Metastatic Breast Carcinoma in the Brain (tissue), 10 donors: ENCODE data around the gene LCMT1.

GRCh38 chr16:24789878-24790775 is 55.6 kb upstream of the SLC5A11 start:
- PRO-cap, 10 experiments: no peak in any of the 10 experiments

DNA sequence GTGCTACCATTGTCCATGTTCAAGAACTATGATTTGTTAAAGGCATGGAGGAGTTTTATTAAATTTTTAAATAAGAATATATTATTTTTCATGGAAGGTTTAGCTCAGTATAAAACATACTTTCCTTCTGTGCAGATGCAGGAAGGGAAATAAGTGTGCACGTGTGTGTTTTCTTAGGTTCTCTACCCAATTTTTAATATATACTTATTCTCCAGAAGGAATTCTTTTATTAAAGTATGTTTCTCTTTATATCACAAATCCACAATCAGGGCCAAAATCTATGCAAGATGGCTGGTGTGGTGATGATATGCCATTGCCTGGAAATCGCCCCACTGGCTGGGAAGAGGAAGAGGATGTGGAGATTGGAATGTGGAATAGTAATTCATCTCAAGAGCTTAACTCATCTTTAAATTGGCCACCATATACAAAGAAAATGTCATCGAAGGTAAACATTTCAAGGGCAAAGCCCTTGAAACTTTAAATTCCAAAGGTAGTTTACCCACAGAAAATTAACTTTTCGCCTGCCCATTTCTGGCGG is 51.4 kb upstream of the SLC5A11 start:
- PRO-cap, 10 experiments: no peak in any of the 10 experiments

DNA sequence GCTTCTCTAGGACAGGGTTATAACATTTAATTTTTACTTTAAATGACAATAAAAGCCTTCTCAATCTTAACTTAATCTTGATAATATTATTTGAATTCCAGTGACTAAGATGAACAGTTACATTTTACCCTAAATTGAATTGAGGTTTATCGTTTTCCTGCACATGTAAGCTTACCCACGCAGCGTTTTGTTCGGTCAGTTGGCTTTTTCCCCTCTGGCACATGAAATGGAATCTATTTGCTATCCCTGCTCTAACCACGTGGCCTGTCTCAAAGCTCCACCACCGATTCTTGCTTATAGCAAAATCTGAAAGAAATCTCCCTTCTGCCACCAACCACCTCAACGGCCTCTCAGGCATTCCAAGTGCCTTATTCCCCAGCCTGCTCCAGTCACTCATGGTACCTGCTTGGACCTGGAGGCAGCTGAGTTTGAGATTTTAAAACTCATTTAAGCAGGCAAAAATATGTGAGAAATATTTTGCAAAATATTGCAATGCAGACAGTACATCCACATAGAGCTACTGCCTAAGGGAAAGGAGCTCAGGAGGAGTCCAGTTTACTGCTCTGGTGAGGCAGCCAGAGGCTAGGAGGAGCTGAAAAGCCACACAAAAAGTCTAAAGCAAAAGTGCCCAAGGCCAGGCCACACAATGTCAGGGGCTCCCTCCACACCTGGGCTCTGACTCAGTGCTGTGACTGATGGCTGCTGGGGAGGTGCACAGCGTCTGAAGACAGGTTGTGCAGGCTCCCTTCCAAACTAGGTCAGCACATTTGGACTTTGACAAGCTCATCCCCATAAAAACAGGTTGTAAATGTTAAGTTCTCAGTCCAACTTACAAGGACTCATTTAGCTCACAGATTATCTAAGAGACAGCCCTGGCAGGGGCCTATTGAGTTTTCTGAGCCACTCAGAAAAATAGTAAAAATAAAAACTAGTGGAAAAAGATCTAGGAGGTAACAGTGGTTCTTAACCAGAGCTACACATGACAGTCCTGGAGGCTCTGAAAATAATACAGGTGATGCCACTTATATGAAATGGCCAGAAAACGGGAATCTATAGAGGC is 26.3 kb downstream of the ARHGAP17 start:
- PRO-cap, 10 experiments: peak in 2 of 10 experiments; most common minus-strand start position 216 of the sequence (in 2)

DNA sequence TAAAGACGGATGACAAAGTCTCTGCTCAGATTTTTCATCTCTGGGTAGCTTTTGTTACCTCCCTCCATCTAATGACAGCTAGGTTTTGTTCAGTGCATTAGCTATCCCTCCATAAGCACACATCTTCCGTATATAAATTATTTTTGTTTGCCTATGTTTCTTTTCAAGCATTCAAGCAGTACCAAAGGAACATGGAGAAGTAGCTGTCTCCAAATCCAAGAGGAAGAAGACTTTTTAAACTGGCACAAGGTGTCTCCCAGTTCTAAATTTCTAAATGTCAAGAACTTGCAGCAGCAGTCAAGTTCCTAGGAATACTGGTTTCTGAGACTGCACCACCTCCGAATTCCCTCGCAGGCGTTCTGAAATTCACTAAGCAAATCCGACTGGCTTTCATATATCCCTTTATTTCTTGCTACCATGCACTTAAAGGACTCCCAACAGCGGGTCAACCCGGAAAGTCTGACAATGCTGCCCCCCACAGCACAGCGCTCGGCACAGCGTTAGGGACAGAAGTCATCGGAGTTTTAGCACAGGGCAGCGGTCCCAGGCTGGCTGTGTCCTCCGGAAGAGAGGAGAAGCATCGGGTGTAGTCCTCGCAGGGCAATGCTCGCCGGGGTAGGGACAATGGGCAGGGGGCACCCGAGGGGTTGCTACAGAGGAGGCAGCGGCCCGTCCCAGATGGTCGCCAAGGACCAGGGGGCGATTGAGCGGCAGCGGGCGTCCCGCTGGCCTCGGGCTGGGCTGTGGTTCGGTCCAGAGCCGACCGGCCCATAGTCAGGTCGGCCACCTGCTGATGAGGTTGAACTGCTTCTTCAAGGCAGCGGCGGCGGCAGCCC is 5.1 kb upstream of the LCMT1 start:
- PRO-cap, 10 experiments: peak in 7 of 10 experiments; most common plus-strand start position 509 of the sequence (in 7)

- PRO-cap, 10 experiments: peak in 9 of 10 experiments; most common plus-strand start chr16:25111753 (in 9)
Measured at GRCh38 chr16:25111677-25112317, at the start of gene LCMT1. LCMT1 (plus strand) TSS chr16:25111742.

GRCh38 chr16:27169480-27170154 is 33.7 kb upstream of the KDM8 start:
- PRO-cap, 10 experiments: no peak in any of the 10 experiments

DNA sequence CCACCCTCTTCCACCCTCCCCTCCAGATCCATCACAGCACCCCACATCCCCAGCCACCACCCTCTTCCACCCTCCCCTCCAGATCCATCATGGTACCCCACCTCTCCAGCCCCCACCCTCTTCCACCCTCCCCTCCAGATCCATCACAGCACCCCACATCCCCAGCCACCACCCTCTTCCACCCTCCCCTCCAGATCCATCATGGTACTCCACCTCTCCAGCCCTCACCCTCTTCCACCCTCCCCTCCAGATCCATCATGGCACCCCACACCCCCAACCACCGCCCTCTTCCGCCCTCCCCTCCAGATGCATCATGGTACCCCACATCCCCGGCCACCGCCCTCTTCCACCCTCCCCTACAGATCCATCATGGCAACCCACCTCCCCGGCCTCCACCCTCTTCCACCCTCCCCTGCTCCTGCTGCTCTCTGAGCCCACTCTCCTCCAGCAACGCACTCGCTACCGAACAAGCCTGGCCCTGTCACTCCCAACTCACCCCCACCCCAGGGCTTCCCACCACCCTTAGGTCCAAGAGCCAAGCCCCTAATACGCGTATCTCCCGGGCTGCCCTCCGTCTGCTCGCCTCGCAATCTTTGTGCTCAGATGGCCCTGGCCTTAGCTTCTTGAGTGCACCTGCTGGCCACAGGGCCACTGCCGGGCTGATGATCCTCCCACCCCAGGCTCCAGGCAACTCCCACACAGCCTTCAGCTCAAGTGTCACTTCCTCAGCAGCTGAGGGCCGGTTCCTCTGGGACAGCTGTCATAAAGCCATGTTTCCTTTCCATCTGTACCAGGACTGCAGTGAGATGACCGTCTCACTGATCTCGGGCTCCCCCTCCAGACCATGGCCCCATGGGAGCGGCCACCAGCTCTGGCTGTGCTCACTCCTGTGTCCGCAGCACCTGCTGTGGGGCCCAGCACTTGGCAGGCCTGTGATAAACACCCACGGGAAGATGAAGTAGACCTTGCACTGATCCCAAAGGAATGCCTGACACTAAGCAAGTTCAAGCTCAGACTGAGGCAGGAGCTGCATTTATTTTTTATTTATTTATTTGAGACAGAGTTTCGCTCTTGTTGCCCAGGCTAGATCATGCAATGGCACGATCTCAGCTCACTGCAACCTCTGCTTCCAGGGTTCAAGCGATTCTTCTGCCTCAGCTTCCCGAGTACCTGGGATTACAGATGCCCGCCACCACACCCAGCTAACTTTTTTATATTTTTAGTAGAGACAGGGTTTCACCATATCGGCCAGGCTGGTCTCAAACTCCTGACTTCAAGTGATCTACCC is 25.7 kb downstream of the KDM8 start:
- PRO-cap, 10 experiments: peak in 2 of 10 experiments; most common plus-strand start position 790 of the sequence (in 1)

GRCh38 chr16:27230433-27231354 is 27.4 kb downstream of the KDM8 start:
- PRO-cap, 10 experiments: peak in 4 of 10 experiments; most common plus-strand start chr16:27230975 (in 1); most common minus-strand start chr16:27230859 (in 2)

- PRO-cap, 10 experiments: no peak in any of the 10 experiments
Measured at GRCh38 chr16:27245121-27245664, 23.4 kb downstream of the NSMCE1 start.

- PRO-cap, 10 experiments: peak in 1 of 10 experiments; most common plus-strand start chr16:27364019 (in 1)
Measured at GRCh38 chr16:27363706-27364320, 38.2 kb upstream of the IL21R start.

DNA sequence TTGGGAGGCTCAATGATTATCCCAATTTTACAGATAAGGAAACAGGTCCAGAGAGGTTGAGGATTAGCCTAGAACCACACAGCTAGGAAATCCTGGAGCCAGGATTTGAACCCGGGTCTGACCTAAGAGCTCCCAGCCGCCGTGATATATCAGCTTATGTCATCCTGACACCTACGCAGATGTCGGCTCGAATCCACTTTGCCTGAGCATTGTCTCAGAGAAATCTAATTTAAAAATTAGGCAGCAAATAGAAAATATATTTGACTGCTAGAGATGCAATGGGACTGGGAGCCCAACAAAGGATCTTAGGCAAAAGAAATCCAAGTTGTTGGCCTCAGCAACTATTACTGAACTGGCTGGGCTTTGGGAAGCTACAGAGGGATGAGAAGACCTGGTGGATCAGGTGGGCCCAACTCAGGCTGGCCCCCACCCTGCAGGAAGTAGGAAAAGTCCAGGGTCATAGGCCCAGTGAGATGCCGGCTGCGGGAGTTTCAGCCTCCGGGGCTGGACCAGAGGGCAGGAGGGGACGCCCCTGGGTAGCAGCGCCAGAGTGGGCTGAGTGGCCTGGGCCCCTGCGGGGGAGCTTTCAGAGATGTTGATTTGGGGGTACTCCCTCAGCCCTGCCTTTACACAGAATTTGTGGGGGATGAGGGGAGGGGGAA is 35.1 kb upstream of the IL21R start:
- PRO-cap, 10 experiments: no peak in any of the 10 experiments

- PRO-cap, 10 experiments: no peak in any of the 10 experiments
Measured at GRCh38 chr16:27367413-27368406, 34.3 kb upstream of the IL21R start.

DNA sequence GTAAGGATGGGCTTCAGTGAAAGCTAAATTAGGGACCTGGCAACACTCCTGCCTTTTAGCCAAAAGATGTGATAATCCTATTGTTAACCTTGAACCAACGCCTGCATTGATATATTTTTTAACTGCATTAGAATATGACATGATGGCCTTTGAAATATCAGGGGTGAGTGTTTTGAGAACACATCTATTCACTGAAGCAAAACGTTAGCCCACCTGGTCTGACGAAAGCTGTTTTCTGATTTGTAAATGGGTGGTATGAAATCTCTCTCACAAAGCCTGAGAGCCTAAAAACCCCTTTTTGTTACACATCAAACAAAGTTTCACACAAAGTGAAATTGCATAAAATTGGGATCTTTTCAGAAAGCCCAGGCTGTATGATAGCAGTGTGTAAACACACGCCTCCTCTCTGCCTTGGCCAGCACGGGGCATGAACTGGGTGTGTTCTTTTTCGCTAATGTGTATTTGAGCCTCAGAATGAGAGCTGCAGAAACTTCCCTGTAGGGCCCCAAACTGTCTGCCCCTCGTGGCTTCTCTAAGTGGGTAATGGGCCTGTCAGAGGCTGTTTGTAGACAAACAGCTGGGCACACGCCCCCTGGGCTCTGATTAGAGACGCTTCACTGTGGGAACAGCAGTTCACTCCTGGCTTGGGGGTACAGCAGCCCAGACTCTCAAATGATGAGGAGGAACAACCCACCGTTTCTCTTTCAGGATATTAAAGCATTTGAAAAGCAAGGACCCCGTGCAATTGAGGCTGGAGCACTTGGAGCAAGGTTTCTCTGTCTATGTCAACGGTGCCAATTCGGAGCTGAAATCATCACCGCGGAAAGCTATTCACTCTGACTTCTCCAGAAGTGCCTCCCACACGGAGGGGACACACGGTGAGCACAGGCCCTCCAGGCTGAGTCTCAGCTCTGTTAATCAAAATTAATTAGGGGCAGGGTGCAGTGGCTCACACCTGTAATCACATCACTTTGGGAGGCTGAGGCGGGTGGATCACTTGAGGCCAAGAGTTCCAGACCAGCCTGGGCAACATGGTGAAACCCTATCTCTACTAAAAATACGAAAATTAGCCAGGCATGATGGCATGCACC is 78.4 kb downstream of the KATNIP start:
- PRO-cap, 10 experiments: no peak in any of the 10 experiments

GRCh38 chr16:28293663-28294157 is 1.4 kb downstream of the SBK1 start:
- PRO-cap, 10 experiments: peak in 2 of 10 experiments; most common minus-strand start chr16:28293870 (in 2)

- PRO-cap, 10 experiments: peak in 1 of 10 experiments; most common plus-strand start chr16:28534808 (in 1); most common minus-strand start chr16:28534588 (in 1)
Measured at GRCh38 chr16:28534215-28535272, 4.2 kb downstream of the NUPR1 start.

DNA sequence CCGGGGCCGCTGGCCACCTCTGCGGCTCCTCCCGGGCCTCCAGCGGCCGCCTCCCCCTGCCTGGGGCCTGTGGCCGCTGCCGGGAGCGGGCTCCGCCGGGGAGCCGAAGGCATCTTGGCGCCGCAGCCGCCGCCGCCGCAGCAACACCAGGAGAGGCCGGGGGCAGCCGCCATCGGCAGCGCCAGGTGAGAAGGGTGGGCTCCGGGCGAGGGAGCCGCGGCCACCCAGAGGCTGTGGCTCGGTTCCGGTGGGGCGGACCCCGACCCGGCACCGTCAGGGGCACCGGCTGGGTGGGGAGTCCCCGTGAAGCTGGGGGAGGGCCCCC is 537 bp downstream of the ATXN2L start:
- PRO-cap, 10 experiments: peak in 1 of 10 experiments; most common plus-strand start position 140 of the sequence (in 1); most common minus-strand start position 145 of the sequence (in 1)

DNA sequence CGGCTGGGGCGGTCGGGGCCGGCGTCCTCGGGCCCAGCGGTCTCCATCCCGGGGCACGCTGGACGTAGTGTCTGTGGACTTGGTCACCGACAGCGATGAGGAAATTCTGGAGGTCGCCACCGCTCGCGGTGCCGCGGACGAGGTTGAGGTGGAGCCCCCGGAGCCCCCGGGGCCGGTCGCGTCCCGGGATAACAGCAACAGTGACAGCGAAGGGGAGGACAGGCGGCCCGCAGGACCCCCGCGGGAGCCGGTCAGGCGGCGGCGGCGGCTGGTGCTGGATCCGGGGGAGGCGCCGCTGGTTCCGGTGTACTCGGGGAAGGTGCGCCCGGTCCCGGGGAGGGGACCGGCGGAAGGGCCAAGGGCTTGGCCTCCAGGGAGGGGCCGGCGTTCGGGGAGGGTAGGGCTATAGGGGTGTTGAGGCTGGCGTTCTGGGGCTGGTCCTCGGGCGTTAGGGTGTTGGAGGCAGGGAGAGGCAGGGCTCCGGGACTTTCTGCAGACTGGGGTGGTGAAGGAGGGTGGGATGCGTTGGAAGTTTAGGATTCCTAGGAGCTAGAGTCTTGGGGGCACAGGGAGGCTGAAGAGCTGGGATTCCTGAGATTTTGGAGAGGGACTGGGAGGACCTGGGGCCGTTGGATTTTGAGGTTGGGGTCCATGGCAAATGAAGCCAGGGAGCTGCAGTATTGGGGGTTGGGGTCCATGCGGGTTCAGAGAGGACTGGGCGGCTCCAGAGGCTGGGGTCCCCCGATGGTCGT is 519 bp downstream of the NFATC2IP start:
- PRO-cap, 10 experiments: peak in 4 of 10 experiments; most common plus-strand start position 444 of the sequence (in 1); most common minus-strand start position 291 of the sequence (in 3)

GRCh38 chr16:28974999-28975742 is 593 bp downstream of the SPNS1 start:
- PRO-cap, 10 experiments: no peak in any of the 10 experiments

DNA sequence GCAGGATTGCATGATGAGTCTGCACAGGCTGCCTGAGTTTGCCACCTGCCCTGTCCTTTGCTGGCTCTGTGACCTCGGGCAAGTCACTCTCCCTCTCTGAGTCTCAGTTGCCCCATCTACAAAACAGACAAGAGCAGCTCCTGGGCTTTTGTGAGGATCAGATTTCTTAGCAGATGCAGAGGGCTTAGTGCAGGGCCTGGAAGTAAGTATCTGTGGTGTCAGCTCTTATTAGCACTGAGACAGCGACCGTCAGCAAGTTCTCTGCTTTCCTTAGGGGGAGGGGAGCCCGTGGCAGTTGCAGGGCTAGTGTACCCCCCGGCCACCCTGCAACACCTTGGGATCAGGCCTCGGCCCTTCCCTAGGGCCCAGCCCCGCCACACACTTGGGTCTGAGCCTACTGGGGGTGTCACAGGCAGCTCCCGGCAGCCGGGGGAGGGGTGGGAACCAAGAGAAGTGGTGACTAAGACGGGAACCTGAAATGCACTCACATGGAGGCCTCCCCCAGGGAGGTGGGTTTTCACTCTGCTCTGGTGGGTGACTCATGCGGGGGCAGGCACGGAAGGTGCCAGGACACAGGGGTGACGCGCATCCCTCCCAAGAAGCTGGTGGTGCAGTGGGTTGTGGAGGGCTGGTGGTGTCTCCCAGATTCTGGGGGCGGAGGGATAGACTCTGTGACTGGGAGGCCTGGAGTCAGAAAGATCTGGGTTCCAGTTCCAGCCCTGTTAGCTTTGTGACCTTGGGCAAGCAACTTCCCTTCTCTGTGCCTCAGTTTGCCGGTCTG is 44.3 kb downstream of the LAT start:
- PRO-cap, 10 experiments: no peak in any of the 10 experiments

DNA sequence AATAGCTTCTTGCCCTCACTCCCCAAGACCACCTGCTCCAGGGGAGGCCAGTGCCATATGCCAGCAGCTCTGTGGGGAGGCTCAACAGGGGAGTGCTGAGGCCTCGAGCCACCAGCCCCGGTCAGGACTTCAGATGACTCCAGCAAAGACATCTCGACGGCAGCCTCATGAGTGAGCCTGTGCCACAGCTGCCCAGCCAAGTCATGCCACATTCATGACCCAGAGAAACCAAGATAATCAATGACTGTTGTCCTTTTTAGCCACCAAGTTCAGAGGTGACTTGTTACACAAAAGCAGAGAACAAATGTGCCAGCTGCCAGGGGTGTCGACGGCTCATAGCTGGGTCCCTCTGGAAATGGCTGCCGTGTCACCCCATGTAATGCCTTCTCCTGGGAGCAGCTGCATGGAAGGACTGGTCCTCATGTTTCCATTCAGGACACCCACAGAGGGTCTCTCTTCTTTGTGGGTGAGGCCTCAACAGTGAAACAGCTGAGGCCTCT is 162.2 kb downstream of the LAT start:
- PRO-cap, 10 experiments: no peak in any of the 10 experiments